ENCODE data around the gene SEC24C.

DNA sequence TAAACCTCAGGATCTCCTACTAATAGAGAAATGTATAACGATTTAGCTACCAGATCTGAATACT, 239 bp upstream of the PPP3CB start:
- PRO-cap = no peak

GRCh38 chr10:73577622-73578406, 13.3 kb downstream of the USP54 start:
- PRO-cap = no peak

GRCh38 chr10:73649833-73650242, 6.0 kb downstream of the SYNPO2L start:
- PRO-cap = no peak

GRCh38 chr10:73742568-73743053, 1.6 kb upstream of the SEC24C start:
- PRO-cap = no peak

DNA sequence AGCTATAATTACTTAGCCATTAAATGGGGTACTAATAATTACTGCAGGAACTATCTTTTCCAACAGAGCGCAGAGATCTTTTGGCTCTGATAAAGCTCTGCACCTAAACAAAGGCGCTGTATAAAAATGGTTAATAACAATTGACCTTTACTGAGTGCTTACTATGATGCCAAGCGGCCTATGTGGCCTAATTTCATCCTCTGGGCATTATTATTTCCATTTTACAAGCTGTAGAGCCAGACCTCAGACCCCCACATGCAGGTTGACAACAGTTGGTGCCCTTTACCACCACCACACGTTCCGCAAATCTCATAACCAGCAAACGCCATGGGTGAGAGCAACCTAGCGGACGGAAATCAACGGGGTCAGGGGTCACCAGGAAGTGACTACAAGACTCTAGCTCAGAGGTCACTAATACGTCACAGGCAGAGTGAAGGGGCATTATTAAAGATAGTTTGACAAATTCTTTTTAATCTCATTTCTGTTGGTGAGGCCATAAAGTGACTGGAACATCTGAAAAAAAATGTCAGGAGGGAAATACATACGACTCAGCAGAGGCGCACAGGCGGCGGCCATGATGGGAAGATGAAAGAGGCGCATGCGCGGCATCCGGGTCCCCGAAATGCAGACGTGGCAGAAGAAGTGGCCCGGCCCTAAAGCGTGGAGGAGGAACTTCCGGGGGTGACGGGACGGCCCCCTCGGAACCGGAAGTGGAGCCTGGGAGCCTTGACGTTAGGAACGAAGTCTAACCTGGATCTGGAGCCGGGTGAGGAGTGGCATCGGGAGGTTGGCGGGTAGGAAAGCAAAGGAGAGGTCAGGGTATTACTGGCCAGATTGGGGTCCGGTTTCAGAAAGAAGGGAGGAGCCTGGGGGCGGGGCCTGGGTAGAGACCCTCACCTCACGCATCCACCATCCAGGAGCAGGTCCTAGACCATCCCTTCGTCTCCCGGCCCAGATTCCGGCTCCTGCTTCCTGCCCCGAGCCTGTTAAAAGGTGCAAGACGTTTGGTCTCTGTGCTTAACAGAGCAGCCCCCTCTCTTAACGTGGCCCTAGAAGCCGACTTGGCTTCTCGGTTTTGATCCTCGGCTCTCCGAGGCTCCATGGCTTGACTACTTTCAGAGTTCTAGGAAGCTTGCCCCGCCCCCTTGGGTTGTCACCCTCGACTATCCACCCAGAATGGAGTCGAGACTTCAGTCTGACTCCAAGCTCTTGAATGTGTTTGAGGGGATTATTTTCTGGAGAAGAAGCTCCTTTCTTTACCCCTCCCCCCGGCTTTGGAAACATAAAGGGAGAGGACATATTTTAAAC, at the start of gene SEC24C:
SEC24C (plus strand) TSS at position 701 of the 1,308 bp plus-strand sequence.
- PRO-cap = bidirectional peak, plus-strand start at position 701 of the sequence, minus-strand start at position 587 of the sequence

GRCh38 chr10:73769534-73769866, 2.6 kb upstream of the FUT11 start:
- PRO-cap = no peak

DNA sequence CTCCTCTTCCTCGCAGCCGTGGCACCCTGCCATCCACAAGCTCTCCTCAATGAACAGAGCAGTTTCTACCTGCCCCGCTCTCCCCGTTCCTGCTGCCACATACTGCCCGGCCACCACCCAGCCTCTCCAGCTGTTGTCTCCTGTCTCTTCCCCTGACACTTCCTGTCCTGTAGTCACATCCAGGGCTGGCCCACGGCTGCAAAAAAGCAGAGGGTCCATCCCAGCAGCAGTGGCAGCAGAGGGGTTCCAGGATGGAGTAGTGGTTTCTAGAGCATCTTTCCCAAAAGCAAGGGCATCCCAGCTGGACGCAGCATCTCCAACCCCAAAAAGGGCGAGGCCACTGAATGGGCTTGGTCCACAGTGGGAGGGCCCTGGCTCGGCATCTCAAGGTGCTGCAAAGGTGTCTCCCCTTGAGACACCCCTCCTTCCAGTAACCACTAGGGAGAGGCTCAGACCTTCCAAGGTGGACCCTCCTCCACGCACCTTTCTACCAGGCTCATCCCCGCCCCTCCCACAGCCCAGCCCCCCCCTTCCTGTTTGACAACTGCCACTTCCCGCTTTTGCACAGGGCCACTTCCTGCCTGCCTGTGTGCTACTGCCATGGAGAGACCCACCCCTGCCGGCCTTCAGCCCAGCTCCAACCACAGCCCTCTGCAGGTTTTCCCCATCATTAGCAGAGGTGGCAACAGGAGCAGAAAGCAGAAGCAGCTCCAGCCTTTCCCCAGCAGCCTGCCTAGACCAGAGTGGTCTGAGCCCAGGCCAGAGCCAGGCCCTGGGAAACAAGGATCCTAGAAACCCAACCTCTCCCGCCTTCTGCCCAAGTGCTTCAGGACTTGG, 8.8 kb downstream of the CAMK2G start:
- PRO-cap = bidirectional peak, plus-strand start at position 588 of the sequence, minus-strand start at position 515 of the sequence

GRCh38 chr10:73867294-73867886, 7.0 kb downstream of the CAMK2G start:
- PRO-cap = no peak

DNA sequence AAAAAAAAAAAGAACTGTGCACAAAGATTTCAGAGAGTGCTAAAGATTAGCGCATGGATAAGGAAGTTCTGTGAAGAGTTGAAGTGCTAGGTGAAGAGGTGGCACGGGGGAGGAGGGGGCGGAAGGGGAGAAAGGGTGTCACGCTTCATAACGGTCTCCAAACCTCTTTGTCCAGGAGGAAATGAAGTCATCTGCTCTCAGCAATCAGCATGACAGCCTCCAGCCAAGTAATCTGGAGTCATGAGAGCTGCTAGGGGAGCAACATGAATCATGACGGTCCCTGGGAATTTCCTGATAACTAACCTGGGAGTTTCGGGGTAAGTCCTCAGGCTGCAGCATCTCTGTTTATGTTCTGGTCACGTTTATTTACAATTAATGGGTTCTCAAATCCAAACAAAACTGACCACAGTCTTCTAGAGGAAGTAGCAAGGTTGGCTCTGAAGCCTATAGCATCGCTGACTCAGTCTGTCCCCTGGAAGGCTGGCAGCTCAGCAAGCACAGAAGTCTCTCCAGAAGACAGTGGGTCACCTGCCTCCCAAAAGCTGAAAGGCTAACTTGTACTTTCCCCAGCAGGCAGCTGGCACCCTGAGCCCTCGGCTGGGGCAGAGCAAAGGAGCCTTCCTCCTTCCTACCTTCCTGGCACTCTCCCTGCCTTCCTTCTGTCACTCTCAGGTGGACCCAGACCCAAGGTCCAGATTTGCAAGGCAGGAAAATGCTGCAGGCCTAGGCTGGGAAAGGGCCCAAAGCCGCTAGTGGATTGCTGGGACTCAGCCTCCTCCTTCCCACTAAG, 1.8 kb upstream of the PLAU start:
- PRO-cap = bidirectional peak, plus-strand start at position 463 of the sequence, minus-strand start at position 169 of the sequence

DNA sequence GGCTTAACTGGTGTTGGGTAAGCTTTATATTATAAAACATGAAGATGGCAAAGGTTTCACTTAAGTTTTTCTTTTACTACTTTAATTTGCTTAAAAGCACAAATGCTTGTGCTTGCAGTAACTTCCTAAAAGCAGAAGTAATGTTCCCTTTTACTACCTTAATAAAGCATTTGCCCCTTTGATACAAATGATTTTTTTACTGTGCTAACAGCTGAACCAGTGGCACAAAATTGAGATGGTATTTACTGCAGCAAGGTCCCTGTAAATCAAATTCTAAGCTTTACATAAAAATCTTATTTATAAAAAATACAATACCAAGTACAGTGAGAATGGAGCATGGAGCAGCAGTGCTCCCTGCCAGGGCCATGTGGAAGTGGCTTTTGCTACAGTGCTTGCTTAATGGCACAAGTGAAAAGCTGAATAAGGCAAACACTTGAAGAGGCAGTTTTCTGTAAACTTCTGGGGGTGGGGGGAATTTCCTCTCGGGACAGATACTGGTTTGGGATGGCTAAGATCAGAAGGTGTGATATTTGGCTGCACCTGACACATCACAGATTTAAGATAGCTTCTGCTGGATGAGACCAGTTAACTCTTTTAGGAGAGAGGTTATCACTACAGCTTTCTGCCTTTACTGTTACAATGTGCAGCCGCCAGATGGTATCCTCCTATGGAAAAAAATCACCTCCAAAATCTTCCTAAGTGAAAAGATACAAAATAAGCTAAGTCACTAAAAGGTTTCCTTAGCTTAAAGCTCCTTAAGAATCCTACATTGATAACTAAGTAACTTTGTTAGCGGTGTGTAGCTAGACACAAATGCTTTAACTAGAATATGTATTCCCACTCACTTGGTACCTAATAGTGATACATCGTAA, 27.5 kb downstream of the AP3M1 start:
- PRO-cap = no peak

GRCh38 chr10:74349488-74349885, 198.5 kb downstream of the ADK start:
- PRO-cap = no peak

DNA sequence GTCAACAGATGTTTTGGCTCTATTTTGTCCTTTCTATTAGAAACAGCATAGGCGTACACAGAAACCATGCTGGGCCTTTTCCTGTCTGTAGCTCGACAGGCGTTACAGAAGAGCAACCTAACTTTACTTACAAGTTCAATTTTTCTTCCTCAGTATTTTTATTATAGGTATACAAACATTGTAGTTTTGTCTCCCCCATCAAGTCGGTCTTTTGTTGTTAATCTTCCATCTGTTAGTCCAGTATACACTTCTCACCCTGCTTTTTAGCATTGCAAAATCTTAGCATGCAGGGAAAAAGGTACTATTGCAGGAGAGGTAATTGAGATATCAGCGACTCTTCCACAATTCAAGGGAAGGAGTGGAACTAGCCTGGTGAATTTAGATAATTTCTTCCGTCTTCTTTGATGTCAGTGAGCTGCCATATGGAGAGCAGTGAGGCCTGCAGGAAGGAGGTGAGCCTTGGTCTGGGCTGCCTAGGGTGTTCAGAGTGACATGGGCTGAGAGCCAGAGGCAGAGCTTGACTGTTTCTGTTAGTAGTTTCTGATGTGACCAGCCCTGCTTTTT, 28.5 kb downstream of the KAT6B start:
- PRO-cap = no peak

DNA sequence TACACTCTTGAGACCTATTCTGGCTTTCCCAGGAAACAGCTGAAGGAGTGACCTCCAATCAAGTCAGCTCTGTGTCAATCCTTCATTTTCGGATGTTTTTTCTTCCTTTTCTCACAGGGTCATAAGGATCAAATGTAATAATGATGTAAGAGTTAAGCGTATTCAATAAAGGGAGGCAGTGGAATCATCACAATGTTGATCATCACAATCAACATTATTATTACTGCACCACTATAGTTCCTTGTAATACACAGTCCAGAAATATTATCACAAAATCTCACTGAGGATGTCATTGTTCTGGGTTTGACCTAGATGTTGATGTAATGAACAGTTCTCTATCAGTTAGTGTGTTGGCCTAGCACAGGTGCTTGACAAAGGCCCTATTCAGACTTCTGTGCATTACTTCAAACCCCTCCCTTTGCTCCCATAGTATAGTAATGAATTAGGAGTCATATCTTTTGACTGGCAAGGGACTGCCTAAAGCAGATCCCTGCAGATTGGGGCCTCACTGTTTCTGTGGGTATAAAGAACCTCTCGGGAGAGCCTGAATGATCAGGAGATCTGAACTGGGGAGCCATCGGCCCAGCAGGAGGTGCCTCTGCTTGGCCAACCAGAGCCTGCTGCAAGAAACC, 100.5 kb downstream of the KAT6B start:
- PRO-cap = no peak

DNA sequence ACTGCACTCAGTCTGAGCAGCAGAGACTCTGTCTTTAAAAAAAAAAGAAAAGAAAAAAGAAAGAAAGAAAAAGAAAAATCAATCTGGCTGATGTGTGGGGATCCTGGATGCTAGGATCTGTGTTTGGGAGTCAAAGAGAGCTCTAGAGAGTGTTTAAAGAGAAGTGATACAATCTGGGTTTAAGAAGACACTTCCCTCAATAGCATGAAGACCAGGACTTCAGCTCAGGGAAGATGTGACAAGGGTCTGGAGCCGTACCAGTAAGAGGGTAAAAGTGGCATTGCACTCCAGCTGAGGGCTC, 27.4 kb downstream of the DUSP29 start:
- PRO-cap = no peak

- PRO-cap = unidirectional peak, plus-strand start at chr10:75188214; bidirectional peak, plus-strand start at chr10:75188352, minus-strand start at chr10:75188361
Measured at GRCh38 chr10:75187964-75188566, 22.5 kb upstream of the VDAC2 start.

DNA sequence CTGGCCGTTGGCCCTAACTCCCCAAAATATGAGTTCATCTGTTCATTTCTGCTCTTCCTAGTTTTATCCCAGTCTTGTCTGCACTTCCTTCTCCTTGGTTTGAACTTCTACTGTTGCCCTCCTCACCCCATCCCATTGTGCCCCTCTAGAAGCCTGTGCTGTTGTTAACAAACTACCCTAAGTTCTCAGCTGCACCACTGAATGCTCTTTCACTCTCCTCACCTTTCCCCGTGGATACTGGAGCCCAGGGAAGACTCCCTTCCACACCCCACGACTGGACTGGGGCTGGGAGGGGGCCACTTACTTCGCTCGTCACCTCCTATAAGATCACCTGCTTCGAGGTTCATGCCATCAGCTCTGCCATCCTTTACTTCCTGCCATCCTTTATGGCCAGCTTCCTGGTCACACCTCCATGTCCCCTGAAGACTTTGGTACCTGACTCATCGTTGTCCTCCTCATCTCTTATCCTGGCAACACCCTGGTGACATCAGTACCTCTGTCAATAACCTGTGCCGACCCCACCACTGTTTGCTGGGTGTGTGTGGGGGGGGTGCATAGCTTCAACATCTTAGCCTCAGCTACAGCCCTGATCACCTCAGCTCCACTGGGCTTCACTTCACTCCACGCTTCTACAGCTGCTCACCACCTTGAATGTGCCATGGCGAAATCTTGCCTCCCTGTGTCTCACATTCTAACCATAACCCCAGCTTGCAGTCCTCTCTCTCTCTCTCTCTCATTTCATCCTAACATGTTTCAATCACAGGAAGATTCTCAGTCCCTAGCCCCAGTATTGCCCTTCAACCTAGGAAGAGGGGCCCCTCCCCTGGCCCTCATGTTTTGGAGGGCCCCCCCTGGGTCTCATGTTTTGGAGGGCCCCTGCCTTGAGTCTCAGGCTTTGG, 8.7 kb upstream of the VDAC2 start:
- PRO-cap = bidirectional peak, plus-strand start at position 566 of the sequence, minus-strand start at position 222 of the sequence

- PRO-cap = no peak
Measured at GRCh38 chr10:75226657-75227536, 8.9 kb downstream of the COMTD1 start.

DNA sequence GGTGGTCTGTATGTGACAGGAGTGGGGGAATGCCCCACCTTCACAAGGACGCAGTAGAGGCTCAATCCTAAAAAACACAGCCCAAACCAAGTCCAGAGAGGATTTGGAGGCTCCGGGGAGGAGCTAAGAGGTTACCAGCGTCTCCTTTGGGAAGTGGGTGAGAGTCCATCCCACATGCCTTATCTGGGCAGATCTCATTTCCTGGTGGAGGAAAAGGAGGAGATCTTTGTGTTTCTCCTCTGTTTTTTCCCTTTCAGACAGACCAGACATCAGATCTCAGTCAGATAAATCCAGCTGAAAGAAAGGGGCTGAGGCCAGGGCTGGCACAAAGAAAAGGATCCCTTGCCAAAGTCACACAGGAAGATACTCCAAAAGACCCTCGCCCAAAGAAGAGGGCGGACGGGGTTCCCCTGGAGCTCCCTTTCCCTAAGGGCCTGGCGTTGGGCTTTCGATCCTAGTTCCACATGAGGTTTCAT, 58.3 kb upstream of the COMTD1 start:
- PRO-cap = no peak

- PRO-cap = no peak
Measured at GRCh38 chr10:75468697-75469742, 37.6 kb downstream of the LRMDA start.

- PRO-cap = no peak
Measured at GRCh38 chr10:75470571-75471308, 39.3 kb downstream of the LRMDA start.